ENCODE results near the genes TBC1D4 and LMO7.

- RAMPAGE, long total RNA = no peak
- RRBS = no CpG with 5 or more reads among the region's 5 CpGs
PRO-cap:
- standard = no peak
- CoPRO, capped RNA only, 2 experiments = no peak in any of the 2 experiments
- CoPRO, capped and uncapped RNA, 2 experiments = no peak in any of the 2 experiments
- CoPRO, uncapped RNA only, 2 experiments = no peak in any of the 2 experiments
CAGE:
- cytosol, long polyA plus RNA = no peak
- long polyA plus RNA = no peak
- nucleolus, long total RNA = no peak
- nucleus, long polyA plus RNA = no peak
Observed at GRCh38 chr13:73945973-73946344, 887.2 kb downstream of the KLF5 start.

DNA sequence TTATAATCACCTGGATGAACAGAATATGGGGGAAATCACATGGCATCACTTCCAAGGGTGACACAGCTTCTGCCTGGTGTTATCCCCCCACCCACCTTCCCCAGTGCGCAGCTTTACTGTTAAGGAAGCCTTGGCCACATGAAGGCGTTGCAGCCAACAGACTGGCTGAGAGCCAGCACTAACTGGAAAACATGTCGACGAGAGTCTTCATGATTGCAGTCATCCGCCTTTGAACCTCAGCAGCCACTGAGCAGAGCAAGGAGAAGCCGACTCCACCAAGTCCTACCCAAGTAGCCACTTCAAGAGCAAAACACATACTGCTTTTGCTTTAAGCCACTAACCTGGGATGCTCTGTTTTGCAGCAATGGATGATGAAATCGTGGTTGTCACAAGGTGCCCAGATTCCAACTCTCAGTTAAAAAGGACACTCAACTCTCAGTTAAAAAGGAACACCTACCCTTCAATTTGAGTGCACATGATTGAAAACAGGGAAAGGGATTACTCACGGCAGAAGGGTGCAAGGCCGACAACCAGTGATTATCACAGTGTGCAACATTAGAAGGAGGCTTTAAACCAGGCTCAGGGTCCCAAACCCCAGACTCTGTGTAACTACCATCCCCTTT, 926.3 kb downstream of the KLF5 start:
- RAMPAGE, long total RNA = no peak
- RRBS = no CpG with 5 or more reads among the region's 9 CpGs
PRO-cap:
- standard = no peak
- CoPRO, capped RNA only, 2 experiments = no peak in any of the 2 experiments
- CoPRO, capped and uncapped RNA, 2 experiments = no peak in any of the 2 experiments
- CoPRO, uncapped RNA only, 2 experiments = no peak in any of the 2 experiments
CAGE:
- cytosol, long polyA plus RNA = no peak
- long polyA plus RNA = no peak
- nucleolus, long total RNA = no peak
- nucleus, long polyA plus RNA = no peak

DNA sequence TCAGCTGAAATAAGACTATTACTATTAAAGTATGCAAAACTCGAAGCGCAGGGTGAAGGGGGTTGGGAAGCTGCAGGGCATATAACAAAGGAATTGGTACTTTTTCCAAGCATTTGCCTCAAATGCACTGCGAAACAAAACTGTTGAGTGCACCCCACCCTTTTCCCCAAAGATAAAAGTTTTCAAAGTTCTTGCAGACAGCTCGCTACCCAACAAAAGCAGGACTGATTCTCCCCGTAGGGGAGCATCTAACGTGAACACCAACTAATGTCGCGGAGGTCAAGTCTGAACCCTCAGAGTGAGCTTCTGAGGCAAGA, 1073.8 kb downstream of the KLF5 start:
- RAMPAGE, long total RNA = no peak
- RRBS = no CpG with 5 or more reads among the region's 8 CpGs
PRO-cap:
- standard = no peak
- CoPRO, capped RNA only, 2 experiments = no peak in any of the 2 experiments
- CoPRO, capped and uncapped RNA, 2 experiments = no peak in any of the 2 experiments
- CoPRO, uncapped RNA only, 2 experiments = no peak in any of the 2 experiments
CAGE:
- cytosol, long polyA plus RNA = no peak
- long polyA plus RNA = no peak
- nucleolus, long total RNA = no peak
- nucleus, long polyA plus RNA = no peak

DNA sequence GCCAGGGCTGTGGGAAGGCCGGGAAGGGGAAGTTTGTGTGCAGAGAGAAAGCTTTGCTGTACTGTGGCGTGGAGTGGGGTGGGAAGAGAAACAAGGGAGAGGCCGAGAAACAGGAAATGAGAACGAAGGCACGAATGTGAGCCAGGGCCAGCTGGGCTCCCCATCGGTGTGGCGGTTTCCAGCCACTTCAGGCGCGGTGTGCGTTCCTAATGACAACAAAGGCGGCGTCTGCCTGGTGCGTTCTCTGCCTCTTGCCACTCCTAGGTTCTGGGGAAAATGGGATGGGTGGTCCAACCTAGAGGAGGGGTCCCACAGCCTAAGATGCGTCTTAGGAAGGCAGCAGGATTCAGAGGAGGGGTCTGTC, 1076.9 kb downstream of the KLF5 start:
- RAMPAGE, long total RNA = no peak
- RRBS = 19% methylated on average over 1 of the region's 14 CpGs
PRO-cap:
- standard = no peak
- CoPRO, capped RNA only, 2 experiments = no peak in any of the 2 experiments
- CoPRO, capped and uncapped RNA, 2 experiments = no peak in any of the 2 experiments
- CoPRO, uncapped RNA only, 2 experiments = no peak in any of the 2 experiments
CAGE:
- cytosol, long polyA plus RNA = no peak
- long polyA plus RNA = no peak
- nucleolus, long total RNA = no peak
- nucleus, long polyA plus RNA = no peak

- RAMPAGE, long total RNA = no peak
- RRBS = 34% methylated on average over 4 of the region's 28 CpGs
PRO-cap:
- standard = no peak
- CoPRO, capped RNA only, 2 experiments = no peak in any of the 2 experiments
- CoPRO, capped and uncapped RNA, 2 experiments = no peak in any of the 2 experiments
- CoPRO, uncapped RNA only, 2 experiments = no peak in any of the 2 experiments
CAGE:
- cytosol, long polyA plus RNA = no peak
- long polyA plus RNA = no peak
- nucleolus, long total RNA = no peak
- nucleus, long polyA plus RNA = no peak
Observed at GRCh38 chr13:74136099-74136889, 1077.5 kb downstream of the KLF5 start.

DNA sequence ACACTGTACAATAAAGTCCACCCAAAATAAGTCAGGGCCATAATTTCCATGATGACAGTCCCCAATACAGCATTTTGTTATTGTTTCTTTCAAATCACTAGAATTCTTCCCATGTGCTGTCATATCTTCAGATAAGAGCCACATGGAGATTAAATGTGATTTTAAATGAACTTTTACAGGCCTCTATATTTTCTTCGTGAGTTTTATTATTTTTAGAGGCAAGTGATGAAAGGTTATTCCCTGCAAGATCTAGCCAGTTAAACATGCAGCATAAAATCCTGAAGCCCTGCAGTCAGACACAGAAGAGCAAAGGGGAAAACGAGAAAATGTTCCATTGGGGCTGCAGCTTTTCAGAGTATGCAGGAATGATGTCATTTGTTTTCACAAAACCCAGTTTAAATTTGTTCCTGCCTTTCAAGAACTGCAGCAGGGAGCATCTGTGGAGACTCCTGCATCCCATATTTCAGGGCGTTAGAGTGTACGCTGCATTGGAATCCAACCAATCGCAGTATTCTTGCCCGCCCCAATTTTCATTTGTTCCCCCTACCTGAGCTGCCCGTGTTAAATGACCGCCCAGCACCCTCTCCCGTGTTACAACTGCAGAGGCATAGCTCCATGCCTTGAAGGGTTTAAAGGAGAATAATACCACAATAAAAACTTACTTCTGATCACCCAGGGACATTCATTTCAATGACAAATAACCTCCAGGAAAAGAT, 1180.5 kb downstream of the TBC1D4 start:
- RAMPAGE, long total RNA = no peak
- RRBS = no CpG with 5 or more reads among the region's 9 CpGs
PRO-cap:
- standard = no peak
- CoPRO, capped RNA only, 2 experiments = no peak in any of the 2 experiments
- CoPRO, capped and uncapped RNA, 2 experiments = no peak in any of the 2 experiments
- CoPRO, uncapped RNA only, 2 experiments = no peak in any of the 2 experiments
CAGE:
- cytosol, long polyA plus RNA = no peak
- long polyA plus RNA = no peak
- nucleolus, long total RNA = no peak
- nucleus, long polyA plus RNA = no peak

- RAMPAGE, long total RNA = no peak
- RRBS = no CpG with 5 or more reads among the region's 3 CpGs
PRO-cap:
- standard = no peak
- CoPRO, capped RNA only, 2 experiments = no peak in any of the 2 experiments
- CoPRO, capped and uncapped RNA, 2 experiments = no peak in any of the 2 experiments
- CoPRO, uncapped RNA only, 2 experiments = no peak in any of the 2 experiments
CAGE:
- cytosol, long polyA plus RNA = no peak
- long polyA plus RNA = no peak
- nucleolus, long total RNA = no peak
- nucleus, long polyA plus RNA = no peak
Observed at GRCh38 chr13:75194612-75195103, 287.3 kb downstream of the TBC1D4 start.

- RAMPAGE, long total RNA = no peak
- RRBS = 2% methylated on average over 10 of the region's 21 CpGs
PRO-cap:
- standard = no peak
- CoPRO, capped RNA only, 2 experiments = no peak in any of the 2 experiments
- CoPRO, capped and uncapped RNA, 2 experiments = no peak in any of the 2 experiments
- CoPRO, uncapped RNA only, 2 experiments = no peak in any of the 2 experiments
CAGE:
- cytosol, long polyA plus RNA = no peak
- long polyA plus RNA = no peak
- nucleolus, long total RNA = no peak
- nucleus, long polyA plus RNA = no peak
Observed at GRCh38 chr13:75219748-75220115, 262.2 kb downstream of the TBC1D4 start.

- RAMPAGE, long total RNA = no peak
- RRBS = no CpG with 5 or more reads among the region's 9 CpGs
PRO-cap:
- standard = no peak
- CoPRO, capped RNA only, 2 experiments = no peak in any of the 2 experiments
- CoPRO, capped and uncapped RNA, 2 experiments = no peak in any of the 2 experiments
- CoPRO, uncapped RNA only, 2 experiments = no peak in any of the 2 experiments
CAGE:
- cytosol, long polyA plus RNA = no peak
- long polyA plus RNA = no peak
- nucleolus, long total RNA = no peak
- nucleus, long polyA plus RNA = no peak
Observed at GRCh38 chr13:75302100-75302724, 179.8 kb downstream of the TBC1D4 start.

- RAMPAGE, long total RNA = no peak
- RRBS = no CpG with 5 or more reads among the region's 21 CpGs
PRO-cap:
- standard = no peak
- CoPRO, capped RNA only, 2 experiments = no peak in any of the 2 experiments
- CoPRO, capped and uncapped RNA, 2 experiments = no peak in any of the 2 experiments
- CoPRO, uncapped RNA only, 2 experiments = no peak in any of the 2 experiments
CAGE:
- cytosol, long polyA plus RNA = no peak
- long polyA plus RNA = no peak
- nucleolus, long total RNA = no peak
- nucleus, long polyA plus RNA = no peak
Observed at GRCh38 chr13:75326061-75327105, 155.6 kb downstream of the TBC1D4 start.

- RAMPAGE, long total RNA = no peak
- RRBS = no CpG with 5 or more reads among the region's 4 CpGs
PRO-cap:
- standard = no peak
- CoPRO, capped RNA only, 2 experiments = no peak in any of the 2 experiments
- CoPRO, capped and uncapped RNA, 2 experiments = no peak in any of the 2 experiments
- CoPRO, uncapped RNA only, 2 experiments = no peak in any of the 2 experiments
CAGE:
- cytosol, long polyA plus RNA = no peak
- long polyA plus RNA = no peak
- nucleolus, long total RNA = no peak
- nucleus, long polyA plus RNA = no peak
Observed at GRCh38 chr13:75405893-75406371, 76.0 kb downstream of the TBC1D4 start.

- RAMPAGE, long total RNA = start-site peak on the minus strand at chr13:75482627-75482659, 16 and 15 reads in 2 replicates
- RRBS = 3% methylated on average over 19 of the region's 88 CpGs
PRO-cap:
- standard = bidirectional peak, plus-strand start at chr13:75482234, minus-strand start at chr13:75482135; unidirectional peak, minus-strand start at chr13:75482651
- CoPRO, capped RNA only, 2 experiments = peak in 2 of 2 experiments; most common plus-strand start chr13:75482237 (in 1); most common minus-strand start chr13:75482169 (in 2)
- CoPRO, capped and uncapped RNA, 2 experiments = peak in 2 of 2 experiments; most common plus-strand start chr13:75482256 (in 1); most common minus-strand start chr13:75482169 (in 2)
- CoPRO, uncapped RNA only, 2 experiments = no peak in any of the 2 experiments
CAGE:
- cytosol, long polyA plus RNA = no peak
- long polyA plus RNA = no peak
- nucleolus, long total RNA = no peak
- nucleus, long polyA plus RNA = no peak
Observed at GRCh38 chr13:75481815-75482781, at the start of gene TBC1D4. Gene TBC1D4 (minus strand): TSS chr13:75482169.

- RAMPAGE, long total RNA = no peak
- RRBS = 68% methylated on average over 7 of the region's 109 CpGs
PRO-cap:
- standard = bidirectional peak, plus-strand start at chr13:75636330, minus-strand start at chr13:75636178
- CoPRO, capped RNA only, 2 experiments = peak in 2 of 2 experiments; most common plus-strand start chr13:75636330 (in 2); most common minus-strand start chr13:75636178 (in 1)
- CoPRO, capped and uncapped RNA, 2 experiments = peak in 1 of 2 experiments; most common plus-strand start chr13:75636330 (in 1); most common minus-strand start chr13:75636185 (in 1)
- CoPRO, uncapped RNA only, 2 experiments = no peak in any of the 2 experiments
CAGE:
- cytosol, long polyA plus RNA = no peak
- long polyA plus RNA = no peak
- nucleolus, long total RNA = no peak
- nucleus, long polyA plus RNA = no peak
Observed at GRCh38 chr13:75636072-75637288, at the start of gene LMO7. Gene LMO7 (plus strand): TSS chr13:75636330.

DNA sequence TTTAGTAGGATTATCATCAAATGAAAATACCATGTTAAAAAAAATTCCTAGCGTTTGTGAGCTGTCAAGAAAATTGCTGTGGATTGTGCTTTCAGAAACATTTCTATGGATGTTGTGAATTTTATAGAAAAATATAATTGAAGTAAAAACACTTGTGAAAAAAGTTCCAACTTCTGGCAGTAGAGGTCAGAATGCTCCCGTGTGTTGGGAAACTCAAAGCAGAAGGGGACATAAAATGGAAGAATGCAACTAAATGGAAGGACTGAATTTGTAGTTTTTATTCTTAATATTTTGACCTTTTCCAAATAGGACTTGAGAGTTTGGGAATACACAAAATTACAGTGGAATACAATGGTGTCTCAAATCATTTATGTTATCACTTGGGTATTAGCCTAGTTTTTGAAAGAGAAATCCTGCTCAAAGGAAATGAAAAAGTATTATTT, 38.3 kb downstream of the LMO7 start:
- RAMPAGE, long total RNA = no peak
- RRBS = no CpG with 5 or more reads among the region's 2 CpGs
PRO-cap:
- standard = no peak
- CoPRO, capped RNA only, 2 experiments = no peak in any of the 2 experiments
- CoPRO, capped and uncapped RNA, 2 experiments = no peak in any of the 2 experiments
- CoPRO, uncapped RNA only, 2 experiments = no peak in any of the 2 experiments
CAGE:
- cytosol, long polyA plus RNA = no peak
- long polyA plus RNA = no peak
- nucleolus, long total RNA = no peak
- nucleus, long polyA plus RNA = no peak

DNA sequence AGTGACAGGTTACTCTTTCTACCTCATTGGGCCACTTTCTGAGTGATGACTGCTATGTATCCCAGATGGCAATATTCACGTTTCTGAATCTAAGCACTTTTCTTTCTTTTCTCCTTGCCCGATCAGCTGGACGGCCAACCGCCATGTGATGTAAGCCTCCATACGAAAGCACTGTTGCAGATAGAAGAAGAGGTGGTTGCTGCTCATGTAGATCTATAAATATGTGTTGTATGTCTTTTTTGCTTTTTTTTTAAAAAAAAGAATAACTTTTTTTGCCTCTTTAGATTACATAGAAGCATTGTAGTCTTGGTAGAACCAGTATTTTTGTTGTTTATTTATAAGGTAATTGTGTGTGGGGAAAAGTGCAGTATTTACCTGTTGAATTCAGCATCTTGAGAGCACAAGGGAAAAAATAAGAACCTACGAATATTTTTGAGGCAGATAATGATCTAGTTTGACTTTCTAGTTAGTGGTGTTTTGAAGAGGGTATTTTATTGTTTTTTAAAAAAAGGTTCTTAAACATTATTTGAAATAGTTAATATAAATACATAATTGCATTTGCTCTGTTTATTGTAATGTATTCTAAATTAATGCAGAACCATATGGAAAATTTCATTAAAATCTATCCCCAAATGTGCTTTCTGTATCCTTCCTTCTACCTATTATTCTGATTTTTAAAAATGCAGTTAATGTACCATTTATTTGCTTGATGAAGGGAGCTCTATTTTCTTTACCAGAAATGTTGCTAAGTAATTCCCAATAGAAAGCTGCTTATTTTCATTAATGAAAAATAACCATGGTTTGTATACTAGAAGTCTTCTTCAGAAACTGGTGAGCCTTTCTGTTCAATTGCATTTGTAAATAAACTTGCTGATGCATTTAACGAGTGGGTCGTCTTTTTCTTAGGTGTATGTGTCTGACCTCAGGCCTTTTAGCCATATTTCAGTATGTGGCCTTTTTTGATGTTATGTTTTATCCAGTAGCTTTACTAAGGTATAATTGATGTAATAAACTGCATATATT, 222.0 kb downstream of the LMO7 start:
- RAMPAGE, long total RNA = no peak
- RRBS = no CpG with 5 or more reads among the region's 8 CpGs
PRO-cap:
- standard = no peak
- CoPRO, capped RNA only, 2 experiments = no peak in any of the 2 experiments
- CoPRO, capped and uncapped RNA, 2 experiments = no peak in any of the 2 experiments
- CoPRO, uncapped RNA only, 2 experiments = no peak in any of the 2 experiments
CAGE:
- cytosol, long polyA plus RNA = no peak
- long polyA plus RNA = no peak
- nucleolus, long total RNA = no peak
- nucleus, long polyA plus RNA = no peak

GRCh38 chr13:76522047-76522427, 364.2 kb downstream of the KCTD12 start:
- RAMPAGE, long total RNA = no peak
- RRBS = no CpG with 5 or more reads among the region's 3 CpGs
PRO-cap:
- standard = no peak
- CoPRO, capped RNA only, 2 experiments = no peak in any of the 2 experiments
- CoPRO, capped and uncapped RNA, 2 experiments = no peak in any of the 2 experiments
- CoPRO, uncapped RNA only, 2 experiments = no peak in any of the 2 experiments
CAGE:
- cytosol, long polyA plus RNA = no peak
- long polyA plus RNA = no peak
- nucleolus, long total RNA = no peak
- nucleus, long polyA plus RNA = no peak

GRCh38 chr13:76711478-76711889, 174.7 kb downstream of the KCTD12 start:
- RAMPAGE, long total RNA = no peak
- RRBS = no CpG with 5 or more reads among the region's 4 CpGs
PRO-cap:
- standard = no peak
- CoPRO, capped RNA only, 2 experiments = no peak in any of the 2 experiments
- CoPRO, capped and uncapped RNA, 2 experiments = no peak in any of the 2 experiments
- CoPRO, uncapped RNA only, 2 experiments = no peak in any of the 2 experiments
CAGE:
- cytosol, long polyA plus RNA = no peak
- long polyA plus RNA = no peak
- nucleolus, long total RNA = no peak
- nucleus, long polyA plus RNA = no peak

DNA sequence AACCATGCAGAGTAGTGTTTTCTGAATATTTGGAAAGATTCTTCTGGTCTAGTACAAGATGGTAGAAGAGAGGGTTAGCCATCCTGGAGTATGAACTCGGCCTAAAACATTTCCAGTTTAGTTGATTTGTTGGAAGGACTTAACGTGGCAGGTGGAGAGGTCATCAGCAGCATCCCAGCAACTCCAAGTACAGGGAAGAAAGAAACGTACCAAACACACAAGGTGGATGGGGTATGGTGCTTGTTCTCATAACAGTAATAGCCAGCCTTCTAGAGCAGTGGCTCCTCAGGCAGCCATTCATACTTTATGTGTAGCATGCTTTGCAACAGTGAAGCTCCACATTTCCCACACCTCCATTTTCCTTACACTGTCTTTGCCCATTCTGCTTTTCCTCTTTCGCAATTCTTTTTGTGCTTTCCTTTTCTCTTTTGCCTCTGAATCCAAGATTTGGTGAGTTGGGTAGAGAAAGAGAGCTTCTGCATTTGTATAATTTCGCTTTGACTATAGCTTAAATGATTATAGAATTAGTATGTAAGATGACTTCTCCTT, 7.5 kb downstream of the CLN5 start:
- RAMPAGE, long total RNA = no peak
- RRBS = no CpG with 5 or more reads among the region's 5 CpGs
PRO-cap:
- standard = no peak
- CoPRO, capped RNA only, 2 experiments = no peak in any of the 2 experiments
- CoPRO, capped and uncapped RNA, 2 experiments = no peak in any of the 2 experiments
- CoPRO, uncapped RNA only, 2 experiments = no peak in any of the 2 experiments
CAGE:
- cytosol, long polyA plus RNA = no peak
- long polyA plus RNA = no peak
- nucleolus, long total RNA = no peak
- nucleus, long polyA plus RNA = no peak